Heart right ventricle (tissue), 2 donors: ENCODE results near the gene RECK.

DNA sequence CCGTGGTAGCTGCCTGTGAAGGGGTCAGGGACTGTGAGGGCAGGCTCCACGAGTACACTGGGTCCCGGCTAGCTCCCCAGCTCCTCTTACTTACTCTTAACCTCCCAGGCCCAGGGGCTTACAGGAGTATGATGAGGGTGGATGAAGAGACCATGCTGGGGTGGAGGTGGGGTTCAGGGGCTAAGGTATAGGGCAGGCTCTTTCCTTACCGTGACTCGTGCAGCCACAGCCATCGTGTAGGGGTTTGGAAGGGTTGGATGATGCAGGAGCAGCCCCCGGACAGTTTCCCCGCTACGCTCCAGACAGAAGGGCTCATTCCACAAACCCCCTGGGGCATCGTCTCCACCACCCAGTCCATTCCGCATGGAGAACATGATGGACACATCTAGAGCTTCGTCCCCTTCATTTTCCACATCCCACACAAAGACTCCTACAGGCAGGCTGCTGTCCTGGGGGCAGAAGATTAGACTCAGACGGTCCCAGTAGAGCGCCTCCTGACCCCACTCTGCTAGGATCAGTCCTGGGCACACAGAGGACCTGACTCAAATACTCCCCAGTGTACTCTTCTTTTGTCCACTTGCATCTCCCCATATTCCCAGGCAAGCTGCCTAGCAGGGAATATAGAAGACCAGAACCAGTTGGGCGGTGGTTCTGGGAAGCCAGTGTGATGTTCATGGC is 8.3 kb downstream of the GBA2 start:
- PRO-cap, 2 experiments = no peak in any of the 2 experiments

- PRO-cap, 2 experiments = peak in 2 of 2 experiments; most common plus-strand start chr9:35910873 (in 1); most common minus-strand start chr9:35910983 (in 2)
Measured at GRCh38 chr9:35910655-35911302, 1.5 kb downstream of the SPAAR start.

DNA sequence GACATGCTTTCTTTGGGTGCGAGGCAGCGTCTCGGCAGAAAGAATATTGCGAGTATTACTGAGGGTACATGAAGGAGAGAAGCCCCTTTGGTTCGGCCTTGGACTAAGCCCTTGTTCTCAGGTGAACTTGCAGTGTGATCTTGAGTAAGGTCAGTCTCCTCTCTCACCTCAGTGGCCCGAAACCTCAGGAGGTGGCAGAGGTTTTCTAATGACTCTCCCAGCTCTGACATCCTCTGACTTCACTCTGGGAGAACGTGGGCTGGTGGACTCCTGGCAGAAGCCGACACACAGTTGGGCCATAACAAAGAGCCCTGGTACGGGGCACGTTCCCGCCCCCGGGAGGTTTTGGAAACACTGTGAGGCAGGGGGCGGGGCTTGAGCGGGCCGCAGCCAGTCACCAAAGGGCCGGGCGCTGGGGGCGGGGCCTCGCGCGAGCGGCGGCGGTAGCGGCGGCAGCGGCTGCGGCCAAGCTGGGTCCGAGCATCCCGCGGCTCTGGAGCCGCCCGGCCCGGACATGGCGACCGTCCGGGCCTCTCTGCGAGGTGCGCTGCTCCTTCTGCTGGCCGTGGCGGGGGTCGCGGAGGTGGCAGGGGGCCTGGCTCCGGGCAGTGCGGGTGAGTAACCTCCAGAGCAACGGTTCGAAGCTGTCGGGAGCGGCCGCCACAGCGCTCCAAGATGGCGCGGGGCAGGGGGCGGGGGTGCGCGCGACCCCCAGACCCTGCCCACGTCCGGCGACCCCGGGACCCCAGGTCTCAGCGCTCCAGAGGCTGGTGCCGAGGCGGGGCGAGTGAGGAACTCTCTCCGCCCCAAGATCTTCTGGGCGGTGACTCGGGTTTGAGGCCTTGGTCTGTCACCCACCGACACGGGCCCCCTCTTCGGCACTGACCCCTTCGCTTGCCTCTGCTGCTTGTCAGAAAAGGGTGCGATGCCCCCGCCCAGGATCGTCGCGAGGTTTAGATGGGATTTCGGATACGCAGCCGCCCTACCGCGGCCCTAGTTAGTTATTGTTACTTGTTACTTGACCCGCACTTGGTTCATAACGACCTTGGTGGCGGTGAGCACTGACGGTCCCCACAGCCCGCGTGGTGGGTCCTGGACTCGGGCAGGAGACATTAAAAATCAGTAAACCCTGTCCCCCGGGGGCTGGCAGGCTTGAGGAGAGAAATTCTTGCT is at the start of gene RECK:
Gene RECK (plus strand): TSS at position 429 of the 1,173 bp plus-strand sequence.
- PRO-cap, 2 experiments = peak in 2 of 2 experiments; most common plus-strand start position 483 of the sequence (in 2); most common minus-strand start position 272 of the sequence (in 1)

DNA sequence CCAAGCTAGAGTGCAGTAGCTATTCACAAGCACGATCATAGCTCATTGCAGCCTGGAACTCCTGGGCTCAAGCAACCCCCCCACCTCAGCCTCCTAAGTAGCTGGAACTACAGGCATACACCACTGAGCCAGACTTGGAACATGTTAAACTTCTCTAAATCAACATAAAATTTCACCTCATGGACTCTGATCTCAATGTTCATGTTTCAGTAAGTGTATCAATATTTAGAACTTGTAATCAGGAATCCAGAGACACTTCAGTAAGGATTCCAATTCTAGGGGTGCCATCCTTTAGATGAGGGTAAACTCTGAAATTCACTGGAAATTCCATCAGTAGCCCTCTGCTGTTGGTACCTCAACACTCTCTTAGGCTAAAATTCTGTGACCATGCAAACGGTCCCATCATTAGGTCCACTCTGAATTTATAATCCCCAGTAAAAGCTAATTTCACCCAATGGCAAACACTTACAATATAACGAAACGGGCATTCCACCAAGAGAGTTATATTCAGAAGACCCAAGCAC is 6.7 kb downstream of the GNE start:
- PRO-cap, 2 experiments = no peak in any of the 2 experiments

GRCh38 chr9:37026127-37026671 is 7.9 kb downstream of the PAX5 start:
- PRO-cap, 2 experiments = no peak in any of the 2 experiments

- PRO-cap, 2 experiments = no peak in any of the 2 experiments
Measured at GRCh38 chr9:37083735-37084494, 36.5 kb upstream of the ZCCHC7 start.

DNA sequence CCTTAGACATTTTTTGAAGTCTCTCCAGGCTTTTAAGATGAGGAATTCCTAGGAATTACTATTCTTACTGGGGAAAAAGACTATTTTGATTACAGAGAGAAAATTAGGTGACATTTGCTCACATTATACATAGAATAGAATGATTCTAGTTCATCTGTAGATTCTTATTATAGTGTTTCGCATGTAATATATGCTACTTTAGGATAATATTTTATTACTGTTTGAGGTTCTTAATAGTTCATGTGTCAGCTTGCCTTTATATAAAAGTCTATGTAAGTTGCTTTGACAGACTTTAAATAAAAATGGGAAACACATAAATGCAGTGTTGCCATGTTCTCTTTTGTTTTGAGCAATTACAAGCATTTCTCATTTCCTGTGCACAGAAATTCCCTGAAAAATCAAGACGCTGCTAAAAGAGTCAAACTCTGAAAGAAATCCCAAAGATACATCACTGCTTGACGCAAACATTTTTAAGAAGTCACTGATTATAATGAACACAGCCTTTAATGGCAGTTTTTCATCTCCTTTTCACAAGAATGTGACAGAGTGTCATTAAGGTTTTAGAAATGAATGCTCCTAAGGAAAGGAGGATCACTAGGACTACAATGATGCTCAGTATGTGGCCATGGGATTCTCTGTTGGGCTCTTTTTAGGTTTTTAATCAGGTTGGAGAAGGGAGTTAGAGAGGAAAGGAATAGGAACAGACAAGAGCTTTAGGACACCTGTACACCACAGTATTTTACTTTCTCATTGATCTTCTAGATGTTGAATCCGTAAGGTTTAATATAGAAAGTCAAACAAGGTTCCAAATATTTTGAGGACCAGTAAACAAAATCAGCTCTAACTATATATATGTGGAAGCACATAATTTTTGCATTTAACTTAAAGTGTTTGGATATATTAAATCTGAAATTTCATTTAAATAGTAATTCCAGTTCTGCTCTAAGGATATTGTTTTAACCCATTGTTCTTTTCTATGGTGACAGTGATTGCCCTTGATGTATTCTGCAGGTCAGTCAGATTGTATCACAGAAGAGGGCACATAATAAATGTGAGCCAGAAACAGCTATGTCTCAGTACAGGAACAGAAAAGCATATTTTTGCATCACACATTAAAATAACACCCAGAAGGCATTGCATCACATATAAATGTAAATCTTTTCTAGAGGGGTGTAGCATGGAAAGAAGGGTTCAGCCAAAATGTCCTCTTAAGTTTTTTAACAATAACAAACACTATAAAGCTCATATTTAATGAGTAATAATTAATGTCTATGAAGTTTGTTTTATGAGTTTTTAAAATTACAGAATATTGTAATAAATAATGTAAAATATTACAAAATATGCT is 29.6 kb downstream of the ZCCHC7 start:
- PRO-cap, 2 experiments = no peak in any of the 2 experiments

DNA sequence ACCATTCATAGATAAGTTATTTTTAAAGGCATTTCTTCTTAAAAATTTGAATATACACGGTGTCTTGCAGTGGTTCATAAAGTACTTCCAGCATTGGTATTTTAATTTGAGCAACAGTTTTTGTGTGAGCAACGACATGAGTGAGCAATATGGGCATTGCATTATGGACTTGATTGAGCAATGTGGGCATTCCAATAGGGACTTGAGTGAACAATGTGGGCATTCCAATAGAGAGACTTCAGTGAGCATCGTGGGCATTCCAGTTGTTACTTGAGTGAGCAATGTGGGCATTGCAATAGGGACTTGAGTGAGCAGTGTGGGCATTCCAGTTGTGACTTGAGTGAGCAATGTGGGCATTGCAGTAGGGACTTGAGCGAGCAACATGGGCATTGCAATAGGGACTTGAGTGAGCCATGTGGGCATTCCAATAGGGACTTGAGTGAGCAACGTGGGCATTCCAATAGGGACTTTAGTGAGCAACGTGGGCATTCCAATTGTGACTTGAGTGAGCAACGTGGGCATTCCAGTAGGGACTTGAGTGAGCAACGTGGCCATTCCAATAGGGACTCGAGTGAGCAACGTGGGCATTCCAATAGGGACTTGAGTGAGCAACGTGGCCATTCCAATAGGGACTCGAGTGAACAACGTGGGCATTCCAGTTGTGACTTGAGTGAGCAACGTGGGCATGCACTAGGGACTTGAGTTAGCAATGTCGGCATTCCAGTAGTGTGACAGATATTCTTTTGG is 52.3 kb downstream of the ZCCHC7 start:
- PRO-cap, 2 experiments = no peak in any of the 2 experiments

- PRO-cap, 2 experiments = no peak in any of the 2 experiments
Measured at GRCh38 chr9:37251491-37251941, 131.1 kb downstream of the ZCCHC7 start.

GRCh38 chr9:37254958-37255641 is 134.7 kb downstream of the ZCCHC7 start:
- PRO-cap, 2 experiments = no peak in any of the 2 experiments

- PRO-cap, 2 experiments = no peak in any of the 2 experiments
Measured at GRCh38 chr9:37355624-37356034, 66.9 kb upstream of the GRHPR start.

DNA sequence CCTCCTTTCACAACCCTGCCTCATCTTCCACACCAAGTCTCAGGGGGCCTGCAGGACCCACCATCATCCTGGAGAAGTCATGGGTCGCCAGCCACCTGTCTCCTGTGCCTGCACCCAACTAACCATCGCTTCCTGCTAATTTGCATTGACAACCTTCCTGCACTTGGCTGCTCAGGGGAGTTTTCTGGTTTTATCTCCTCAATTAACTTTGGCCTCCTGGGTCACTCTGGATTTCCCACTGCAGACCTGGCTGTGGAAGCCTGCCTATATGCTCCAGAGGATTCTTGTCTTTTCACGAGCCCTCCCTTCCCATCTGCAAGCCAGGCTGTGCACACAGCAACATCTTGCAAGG is 52.7 kb upstream of the GRHPR start:
- PRO-cap, 2 experiments = no peak in any of the 2 experiments

- PRO-cap, 2 experiments = no peak in any of the 2 experiments
Measured at GRCh38 chr9:37574110-37574931, 1.9 kb downstream of the FBXO10 start.

- PRO-cap, 2 experiments = no peak in any of the 2 experiments
Measured at GRCh38 chr9:37780153-37780972, 4.5 kb downstream of the EXOSC3 start.

GRCh38 chr9:37861355-37862094 is 42.4 kb downstream of the SLC25A51 start:
- PRO-cap, 2 experiments = no peak in any of the 2 experiments

DNA sequence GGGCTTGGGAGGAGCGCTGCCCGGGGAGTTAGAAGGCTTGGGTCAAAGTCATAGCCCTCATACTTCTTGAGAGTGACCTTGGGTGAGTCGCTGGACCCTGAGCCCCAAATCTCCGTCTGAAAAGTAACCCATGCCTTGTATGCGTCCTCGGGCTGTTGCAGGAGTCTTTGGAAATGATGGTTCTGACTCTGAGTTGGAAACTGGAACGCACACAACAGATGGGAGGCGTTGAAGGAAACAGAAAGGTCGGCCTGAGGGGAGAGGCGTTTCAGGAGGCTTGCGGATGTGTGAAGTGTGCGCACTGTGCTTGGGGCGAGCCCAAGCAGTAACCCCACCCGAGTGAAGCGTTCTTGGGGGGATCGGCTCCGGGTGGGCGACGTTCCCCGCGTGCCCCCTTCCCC is 721 bp upstream of the SLC25A51 start:
- PRO-cap, 2 experiments = peak in 1 of 2 experiments; most common minus-strand start position 174 of the sequence (in 1)

DNA sequence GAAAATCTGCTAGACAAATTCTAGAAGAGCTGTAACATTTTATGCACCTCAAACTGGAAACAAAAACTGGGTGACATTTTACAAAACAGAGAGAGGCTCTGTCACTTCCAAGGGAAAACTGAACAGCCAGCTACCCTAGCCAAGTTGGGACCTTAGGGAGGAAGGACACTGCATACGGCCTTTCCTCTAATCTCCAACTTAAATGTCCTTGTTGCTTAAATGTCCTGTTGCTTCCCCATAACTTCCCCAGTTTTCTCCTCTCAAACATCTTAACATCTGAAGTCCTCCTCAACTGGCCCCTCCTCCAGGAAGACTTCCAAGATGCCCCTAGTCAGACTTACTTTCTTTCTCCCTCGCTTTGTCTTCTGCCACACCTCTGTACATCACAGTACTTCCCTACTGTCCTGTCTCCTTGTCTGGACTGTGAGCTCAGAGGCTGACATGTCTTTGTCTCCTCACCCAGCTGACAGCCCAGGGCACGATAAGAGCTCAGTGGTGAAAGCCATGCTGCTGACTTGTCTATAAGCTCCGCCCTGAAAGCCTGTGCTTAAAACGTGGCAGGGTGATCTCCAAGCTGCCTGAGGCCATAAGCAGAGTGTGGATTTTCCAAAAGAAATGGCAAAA is 32.9 kb upstream of the SLC25A51 start:
- PRO-cap, 2 experiments = peak in 1 of 2 experiments; most common minus-strand start position 423 of the sequence (in 1)

GRCh38 chr9:37968171-37968787 is 64.4 kb upstream of the SLC25A51 start:
- PRO-cap, 2 experiments = no peak in any of the 2 experiments

- PRO-cap, 2 experiments = no peak in any of the 2 experiments
Measured at GRCh38 chr9:37993747-37994371, 75.2 kb downstream of the SHB start.

DNA sequence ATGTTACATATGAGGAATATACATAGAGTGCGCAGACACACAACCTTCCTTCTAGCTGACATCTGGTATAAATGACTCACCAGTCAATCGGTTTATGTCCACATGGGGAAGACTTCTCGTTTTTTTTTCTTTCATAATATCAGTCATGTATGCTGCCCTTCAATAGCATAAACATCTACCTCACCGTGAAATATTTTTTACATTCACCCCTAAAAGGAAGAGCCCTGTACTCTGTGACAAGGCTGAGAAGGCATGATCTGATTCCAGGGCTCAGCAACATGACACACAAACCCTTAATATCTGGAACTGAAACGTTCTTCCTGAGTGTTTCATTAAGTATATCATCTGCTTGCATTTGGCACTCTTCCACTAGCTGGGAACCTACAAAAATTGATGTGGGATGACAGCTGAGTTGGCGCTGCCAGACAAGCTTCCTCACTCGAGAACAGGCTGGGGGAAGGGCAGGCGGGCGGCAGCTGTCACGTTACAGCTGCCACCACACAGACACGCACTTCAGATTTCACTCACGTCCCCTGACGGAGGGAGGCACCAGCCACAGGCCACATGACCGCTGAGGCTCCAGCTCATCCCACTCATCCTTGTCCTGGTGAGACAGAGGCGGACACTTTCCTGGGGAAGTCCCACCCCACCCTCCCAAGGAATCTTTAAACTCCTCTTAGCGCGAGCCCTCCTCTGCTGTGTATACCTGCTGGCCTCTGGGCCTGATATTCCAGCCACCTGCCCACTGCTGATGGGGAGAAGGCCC is 74.2 kb downstream of the SHB start:
- PRO-cap, 2 experiments = peak in 1 of 2 experiments; most common plus-strand start position 592 of the sequence (in 1)